Left colon (tissue), 1 donor: ENCODE data around the genes LAD1 and ELF3.

- PRO-cap, result no peak
Measured at GRCh38 chr1:201376496-201377504, 680 bp downstream of the TNNT2 start.

DNA sequence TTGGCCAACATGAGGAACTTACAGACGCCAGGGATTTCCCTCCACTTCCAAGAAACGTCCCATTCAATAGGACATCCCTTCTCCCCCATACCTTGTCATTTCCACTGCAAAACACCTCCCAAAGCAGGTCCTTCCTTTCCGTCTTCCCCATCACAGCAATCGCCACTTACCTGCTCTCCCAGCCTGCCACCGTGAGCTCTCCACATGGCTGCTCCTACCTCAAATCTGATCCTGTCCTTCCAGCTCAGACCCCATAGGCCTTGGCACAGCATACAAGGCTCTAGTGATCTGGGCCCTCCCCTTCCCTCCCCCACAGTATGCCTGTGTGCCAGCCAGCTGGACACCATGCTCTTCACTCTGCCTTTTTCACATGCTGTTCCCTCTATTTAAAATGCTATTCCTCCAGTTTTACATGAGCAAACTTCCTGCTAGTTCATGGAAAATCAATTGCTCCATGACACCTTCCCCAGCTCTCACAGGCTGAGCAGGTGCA is 6.1 kb upstream of the TNNT2 start:
- PRO-cap, result no peak

GRCh38 chr1:201386326-201387230 is 9.1 kb upstream of the TNNT2 start:
- PRO-cap, result no peak

- PRO-cap, result bidirectional peak, plus-strand start at chr1:201399491, minus-strand start at chr1:201399306; unidirectional peak, minus-strand start at chr1:201399915; unidirectional peak, minus-strand start at chr1:201400056
Measured at GRCh38 chr1:201398897-201400213, at the start of gene LAD1. TSS of gene LAD1 (minus strand) at chr1:201399324.

GRCh38 chr1:201498411-201498776 is 8.5 kb downstream of the CSRP1 start:
- PRO-cap, result no peak

- PRO-cap, result no peak
Measured at GRCh38 chr1:201514271-201515070, 7.5 kb upstream of the CSRP1 start.

GRCh38 chr1:201597512-201598296 is 58.8 kb downstream of the NAV1 start:
- PRO-cap, result no peak

DNA sequence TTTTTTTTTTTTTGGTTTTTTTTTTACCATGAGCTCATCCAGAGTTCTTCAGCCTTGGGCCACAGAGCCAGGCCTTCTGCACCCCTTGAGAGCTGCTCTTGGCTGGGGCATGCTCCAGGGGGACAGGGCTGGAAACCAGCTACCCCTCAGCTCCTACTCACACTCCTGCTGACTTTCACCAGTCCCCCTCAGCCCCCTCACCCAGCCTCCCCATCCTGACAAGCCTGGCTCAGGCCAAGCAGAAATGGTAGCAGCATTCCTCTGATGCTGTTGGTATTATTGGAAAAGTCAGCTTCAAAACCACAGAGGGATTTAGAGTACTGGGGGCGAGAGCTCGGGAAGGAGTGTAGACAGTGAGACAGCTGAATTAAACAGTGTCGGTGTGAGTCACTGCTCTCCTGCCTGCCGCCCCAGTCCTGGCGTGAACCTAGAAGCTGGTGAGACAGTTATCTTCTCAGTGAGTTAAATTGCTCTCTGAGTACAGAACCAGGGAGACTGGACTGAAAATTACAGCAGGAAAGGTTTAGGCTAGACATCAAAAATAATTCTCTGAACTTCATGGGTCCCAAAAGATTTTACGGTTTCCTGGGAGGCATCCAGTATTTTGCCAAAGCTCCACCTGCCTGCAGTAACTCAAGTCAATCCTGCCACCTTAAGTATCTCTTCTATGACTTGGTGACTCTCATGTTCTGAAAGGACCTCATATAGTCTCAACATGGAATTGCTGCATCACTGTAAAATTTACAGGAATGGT is 63.9 kb downstream of the NAV1 start:
- PRO-cap, result no peak

GRCh38 chr1:201613975-201614662 is 75.2 kb downstream of the NAV1 start:
- PRO-cap, result no peak

GRCh38 chr1:201824036-201825007 is 4.6 kb upstream of the IPO9 start:
- PRO-cap, result no peak

DNA sequence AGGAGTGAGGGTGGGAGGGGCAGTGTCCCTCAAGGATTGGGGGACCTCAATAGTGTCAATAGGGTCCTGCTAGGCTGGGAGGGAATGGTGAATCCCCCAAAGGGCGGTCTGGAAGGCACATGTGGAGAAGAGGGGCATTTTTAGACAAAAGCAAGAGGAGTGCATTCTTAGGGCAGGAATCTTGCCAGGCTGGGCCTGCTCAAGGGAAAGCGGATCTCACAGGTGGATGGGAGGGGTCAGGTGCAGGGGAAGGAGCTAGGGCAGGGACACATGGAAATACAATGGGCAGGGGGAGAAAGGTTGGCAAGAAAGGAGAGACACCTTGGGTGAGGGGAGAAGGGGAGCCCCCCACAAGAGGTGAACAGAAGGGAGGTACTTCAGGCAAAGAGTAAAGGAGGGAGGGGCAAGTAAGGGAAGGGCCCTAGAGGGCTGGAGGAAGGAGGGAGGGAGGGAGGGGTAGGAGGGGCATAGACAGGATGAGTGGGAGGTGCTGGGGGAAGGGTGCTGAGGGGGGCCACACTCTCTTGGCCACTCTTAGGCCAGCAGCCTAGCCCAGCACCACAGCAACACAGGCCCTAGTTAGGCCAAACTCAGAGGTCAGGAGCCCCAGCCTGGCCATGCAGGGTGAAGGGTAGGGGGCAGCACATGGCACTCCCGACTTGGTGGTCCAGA is 6.0 kb downstream of the SHISA4 start:
- PRO-cap, result no peak

DNA sequence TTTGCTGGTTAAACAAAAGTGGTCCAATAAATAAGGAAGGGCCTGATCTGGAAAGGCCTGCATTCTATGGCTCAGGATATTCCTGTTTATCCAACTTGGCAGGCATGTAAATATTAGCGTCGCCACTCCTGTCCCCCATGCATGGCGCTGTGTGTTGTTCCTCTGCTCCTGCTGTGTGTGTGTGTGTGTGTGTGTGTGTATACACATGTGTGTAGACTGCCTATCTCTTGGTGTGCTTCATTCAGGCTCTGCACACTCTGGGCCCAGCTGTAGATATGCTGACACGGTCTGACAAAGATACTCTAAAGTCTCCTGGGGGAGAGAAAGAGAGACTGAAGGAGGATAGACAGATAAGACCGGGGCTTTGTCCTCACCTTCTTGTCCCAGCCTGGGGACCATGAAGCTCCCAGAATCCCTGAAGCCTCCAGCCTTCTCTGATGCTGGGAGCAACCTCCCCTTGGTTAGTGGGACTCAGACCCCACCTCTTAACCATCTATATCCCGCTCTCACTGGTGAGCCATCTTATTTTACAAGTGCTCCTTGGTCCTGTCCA is 6.7 kb downstream of the LMOD1 start:
- PRO-cap, result no peak

DNA sequence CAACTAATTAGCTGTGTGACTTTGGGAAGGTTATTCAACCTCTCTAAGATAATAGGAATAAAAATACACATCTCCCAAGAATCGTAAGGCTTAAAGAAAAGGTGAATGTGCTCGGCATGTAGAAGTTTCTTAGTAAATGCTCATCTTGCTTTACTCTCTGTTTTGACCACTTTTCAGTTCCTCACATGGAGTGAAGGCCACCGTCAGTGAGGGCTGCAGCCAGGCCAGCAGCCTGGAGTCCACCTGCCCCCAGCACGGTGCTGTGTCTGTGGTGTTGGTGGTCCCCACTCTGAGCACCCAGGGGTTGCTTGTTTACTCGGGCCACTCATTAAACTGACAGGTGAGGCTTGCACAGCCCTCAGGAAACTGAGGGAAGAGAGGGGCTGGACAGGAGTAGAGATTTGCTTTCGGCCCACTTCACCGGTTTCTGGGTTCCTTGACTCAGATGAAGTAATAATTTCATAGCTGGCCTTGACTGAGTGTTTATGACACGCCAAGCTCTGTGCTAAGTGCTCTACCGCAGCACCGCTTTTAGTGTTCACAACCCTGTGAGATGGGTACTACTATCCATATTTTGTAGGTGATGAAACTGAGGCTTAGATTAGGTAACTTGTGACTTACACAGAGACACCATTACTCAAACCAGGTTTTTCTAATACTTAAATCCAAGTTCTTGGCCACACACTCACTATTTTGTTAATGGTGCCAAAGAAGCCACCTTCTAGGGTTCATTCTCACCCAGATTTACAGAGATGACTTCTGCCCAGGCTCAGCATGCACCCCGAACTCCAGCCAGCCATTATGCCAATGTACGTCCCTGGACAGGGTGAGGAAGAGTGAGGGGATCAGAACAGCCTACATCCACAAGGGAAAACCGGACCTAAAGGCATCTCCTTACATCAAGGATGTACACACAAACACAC is 2.8 kb downstream of the LMOD1 start:
- PRO-cap, result no peak

- PRO-cap, result no peak
Measured at GRCh38 chr1:202002492-202003000, 7.8 kb upstream of the ELF3 start.

GRCh38 chr1:202009958-202010873 is at the start of gene ELF3:
TSS of gene ELF3 (plus strand) at chr1:202010587.
- PRO-cap, result bidirectional peak, plus-strand start at chr1:202010529, minus-strand start at chr1:202010333; bidirectional peak, plus-strand start at chr1:202010598, minus-strand start at chr1:202010697

- PRO-cap, result bidirectional peak, plus-strand start at chr1:202085181, minus-strand start at chr1:202085014
Measured at GRCh38 chr1:202084559-202085772, 37.8 kb upstream of the GPR37L1 start.

- PRO-cap, result bidirectional peak, plus-strand start at chr1:202086077, minus-strand start at chr1:202086029
Measured at GRCh38 chr1:202085773-202086554, 36.8 kb upstream of the GPR37L1 start.

- PRO-cap, result bidirectional peak, plus-strand start at chr1:202104316, minus-strand start at chr1:202104228; bidirectional peak, plus-strand start at chr1:202104390, minus-strand start at chr1:202104359
Measured at GRCh38 chr1:202104017-202104602, 18.6 kb upstream of the GPR37L1 start.

DNA sequence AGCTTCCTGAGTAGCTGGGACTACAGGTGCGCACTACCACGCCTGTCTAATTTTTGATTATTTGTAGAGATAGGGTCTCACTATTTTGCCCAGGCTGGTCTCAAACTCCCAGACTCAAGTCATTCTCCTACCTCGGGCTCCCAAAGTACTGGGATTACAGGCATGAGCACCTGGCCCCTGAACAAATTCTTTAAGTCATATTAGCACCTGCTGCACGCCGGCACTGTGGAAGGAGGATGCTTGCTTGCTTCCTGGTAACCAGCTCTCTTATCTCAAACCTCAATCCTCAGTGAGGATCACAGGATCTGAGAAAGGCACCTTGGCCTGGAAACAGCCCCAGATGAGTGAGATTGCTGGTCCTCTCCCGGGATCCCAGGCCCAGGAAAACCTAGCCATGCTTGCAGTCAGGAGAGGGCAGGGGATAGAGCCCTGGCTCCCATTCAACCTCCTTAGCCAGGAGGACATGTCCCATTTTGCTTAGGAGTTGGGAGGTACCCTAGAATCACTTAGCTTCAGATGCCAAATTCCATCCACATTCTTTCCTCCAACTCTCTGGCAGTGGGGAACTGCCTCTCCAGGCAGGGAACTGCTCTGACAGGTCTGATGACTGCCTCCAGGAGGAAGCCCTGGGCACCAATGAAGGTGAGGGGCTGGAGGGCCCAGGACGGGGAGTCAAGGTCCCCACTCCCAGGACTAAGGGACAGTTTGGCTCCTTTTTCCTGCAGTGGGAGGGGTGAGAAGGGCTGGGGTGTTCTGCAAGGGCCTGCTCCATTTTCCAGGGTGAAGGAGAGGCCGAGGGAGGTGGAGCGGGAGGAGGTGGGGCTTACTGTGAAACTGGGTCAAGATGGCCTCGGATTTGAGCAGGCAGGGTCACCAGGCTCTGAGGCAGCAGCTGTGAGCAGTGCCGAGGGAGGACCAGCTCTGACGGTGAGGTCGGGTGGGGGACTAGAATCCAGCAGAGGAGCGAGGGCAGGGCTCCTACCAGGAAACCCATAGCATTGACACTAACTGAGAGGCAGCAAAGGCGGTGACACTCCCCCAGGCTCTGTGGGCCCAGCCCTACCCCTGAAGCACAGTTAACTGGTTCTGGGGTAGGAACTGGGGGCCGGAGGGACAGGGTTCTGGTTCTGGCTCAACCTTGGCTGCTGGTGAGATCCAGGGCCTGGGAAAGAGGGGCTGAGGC is 9.5 kb downstream of the GPR37L1 start:
- PRO-cap, result unidirectional peak, minus-strand start at position 188 of the sequence

DNA sequence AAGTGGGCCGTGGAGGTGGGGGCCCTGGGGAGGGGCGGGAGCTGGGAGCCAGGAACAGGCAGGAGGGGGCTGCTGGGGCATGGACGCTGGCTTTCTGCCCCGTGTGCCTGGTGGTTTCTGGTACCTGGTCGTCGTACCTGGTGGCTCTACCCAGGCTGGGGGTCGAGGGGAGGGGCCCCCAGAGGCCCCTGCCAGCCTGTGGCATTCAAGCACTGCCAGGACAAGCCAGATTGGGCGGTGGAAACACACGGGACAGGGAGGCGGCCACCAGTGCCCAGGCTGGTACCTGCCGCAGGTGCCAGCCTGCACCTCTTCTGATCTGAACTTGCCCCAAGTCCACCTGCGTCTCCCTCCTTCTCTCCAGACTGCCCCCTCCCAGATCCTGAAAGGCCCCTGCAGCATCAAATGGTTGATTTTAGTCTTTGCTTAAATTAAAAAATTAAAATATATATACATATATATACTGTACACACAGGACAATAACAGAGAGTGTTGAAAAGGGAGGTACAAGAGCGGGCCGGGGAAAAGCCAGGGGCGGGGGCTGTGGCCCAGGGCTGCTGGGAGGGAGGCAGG is 10.8 kb downstream of the ARL8A start:
- PRO-cap, result no peak